Left cardiac atrium (tissue), 1 donor: Measurements from ENCODE around the gene MED27.

GRCh38 chr9:131553752-131554258 lies 8.5 kb downstream of the PRRT1B start:
- PRO-cap = no peak

DNA sequence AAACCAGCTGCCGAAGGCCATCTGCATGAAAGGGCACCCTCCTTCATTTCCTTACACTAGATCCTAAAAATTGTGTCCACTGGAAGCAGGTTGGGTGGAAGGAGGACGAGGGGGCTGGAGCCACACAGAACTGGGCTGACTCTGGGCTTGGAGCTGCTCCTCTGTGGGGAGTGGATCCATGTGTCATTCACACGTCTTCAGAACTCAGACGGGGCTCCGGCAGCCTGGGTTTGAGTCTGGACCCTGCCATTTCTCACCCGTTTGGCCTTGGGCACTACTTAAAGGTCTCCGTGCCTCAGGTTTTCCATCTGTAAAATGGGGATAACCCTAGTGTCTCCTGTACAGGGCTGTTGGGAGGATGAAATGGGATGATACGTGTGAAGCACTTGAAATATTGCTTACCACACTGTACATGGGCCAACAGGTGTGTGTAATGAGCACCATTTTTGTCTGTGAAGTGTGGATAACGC lies 74.1 kb downstream of the PRRT1B start:
- PRO-cap = no peak

- PRO-cap = no peak
Observed at GRCh38 chr9:131669860-131670952, 69.7 kb downstream of the RAPGEF1 start.

GRCh38 chr9:131695708-131696044 lies 44.2 kb downstream of the RAPGEF1 start:
- PRO-cap = no peak

DNA sequence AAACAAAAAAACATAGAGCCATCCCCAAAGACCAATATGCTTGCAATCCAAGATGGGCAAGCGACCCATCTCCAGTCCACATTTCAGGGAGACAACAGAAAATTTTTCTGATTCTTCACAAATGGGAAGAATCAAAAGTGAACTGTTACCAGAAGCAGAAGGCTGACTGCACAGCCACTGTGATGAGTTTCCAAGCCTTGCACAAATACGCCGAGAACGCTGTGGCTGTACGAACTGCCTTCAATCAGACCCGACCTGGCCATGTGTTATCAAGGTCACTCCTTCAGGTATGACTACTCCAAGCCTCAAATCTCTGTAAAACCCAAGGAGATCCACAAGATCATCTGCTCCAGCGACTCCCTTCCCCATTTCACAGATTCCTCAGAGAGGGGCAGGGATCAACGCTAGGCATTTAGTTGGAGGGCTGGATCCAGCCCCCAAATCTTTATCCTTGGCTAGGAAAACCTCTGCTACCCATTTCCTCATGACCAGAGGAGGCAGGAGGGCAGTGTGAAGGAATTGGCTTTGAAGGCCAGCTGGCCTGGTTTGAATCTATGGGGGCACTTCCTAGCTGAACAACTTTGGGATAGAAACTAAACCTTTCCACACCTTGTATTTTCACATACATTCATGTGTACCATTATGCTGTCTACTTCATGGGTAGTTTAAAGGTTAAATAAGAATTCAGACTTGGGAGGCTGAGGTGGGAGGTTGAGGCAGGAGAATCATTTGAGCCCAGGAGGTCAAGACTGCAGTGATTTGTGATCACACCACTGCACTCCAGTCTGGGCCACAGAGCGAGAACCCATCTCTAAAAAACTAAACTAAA lies 26.7 kb downstream of the RAPGEF1 start:
- PRO-cap = no peak

DNA sequence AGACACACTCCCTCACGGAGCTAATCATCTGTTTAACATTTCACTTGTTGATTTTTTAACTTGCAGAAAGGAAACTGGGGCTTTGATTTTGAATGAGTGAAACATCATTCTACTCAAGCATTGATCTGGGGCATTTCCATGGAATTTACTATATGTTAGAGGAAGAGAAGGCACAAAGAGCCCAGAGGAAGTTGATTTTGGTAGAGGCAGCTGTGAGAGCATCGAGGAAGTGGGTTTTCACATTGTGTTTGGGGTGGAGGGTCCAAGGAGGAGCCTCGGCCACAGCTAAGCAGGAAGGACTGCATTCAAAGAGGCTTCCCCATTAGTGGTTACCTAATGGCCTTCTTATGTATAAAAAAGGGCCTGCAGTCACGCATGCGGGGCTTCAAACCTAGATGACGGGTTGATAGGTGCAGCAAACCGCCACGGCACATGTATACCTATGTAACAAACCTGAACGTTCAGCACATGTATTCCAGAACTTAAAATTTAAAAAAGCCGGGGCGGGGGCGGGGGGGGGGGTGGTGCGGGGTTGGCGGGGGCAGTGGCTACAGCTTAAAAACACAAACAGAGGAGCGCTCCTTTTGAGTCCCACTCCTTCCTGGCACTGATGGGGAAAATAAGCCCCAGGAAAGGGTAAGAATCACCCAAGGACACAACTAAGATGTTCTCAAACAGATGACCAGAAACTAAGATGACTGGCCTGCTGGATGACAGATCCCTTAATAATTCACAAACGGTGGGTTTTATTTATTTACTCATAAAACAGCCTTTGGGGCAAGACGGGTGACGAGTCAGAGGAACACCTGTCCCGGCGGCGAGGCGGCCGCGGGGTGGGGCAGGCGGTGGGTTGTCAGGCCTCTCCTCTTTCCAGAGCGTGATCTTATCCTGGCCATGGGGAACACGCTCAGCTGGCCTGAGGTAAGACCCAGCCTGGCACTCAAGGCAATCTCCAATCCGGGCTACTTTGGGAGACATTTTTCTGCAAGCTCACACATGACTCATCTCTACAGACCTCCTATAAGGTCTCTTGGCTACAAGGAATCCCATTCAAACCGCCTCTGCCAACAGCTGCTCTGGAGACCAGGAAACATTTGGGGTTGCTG lies 6.7 kb downstream of the RAPGEF1 start:
- PRO-cap = no peak

DNA sequence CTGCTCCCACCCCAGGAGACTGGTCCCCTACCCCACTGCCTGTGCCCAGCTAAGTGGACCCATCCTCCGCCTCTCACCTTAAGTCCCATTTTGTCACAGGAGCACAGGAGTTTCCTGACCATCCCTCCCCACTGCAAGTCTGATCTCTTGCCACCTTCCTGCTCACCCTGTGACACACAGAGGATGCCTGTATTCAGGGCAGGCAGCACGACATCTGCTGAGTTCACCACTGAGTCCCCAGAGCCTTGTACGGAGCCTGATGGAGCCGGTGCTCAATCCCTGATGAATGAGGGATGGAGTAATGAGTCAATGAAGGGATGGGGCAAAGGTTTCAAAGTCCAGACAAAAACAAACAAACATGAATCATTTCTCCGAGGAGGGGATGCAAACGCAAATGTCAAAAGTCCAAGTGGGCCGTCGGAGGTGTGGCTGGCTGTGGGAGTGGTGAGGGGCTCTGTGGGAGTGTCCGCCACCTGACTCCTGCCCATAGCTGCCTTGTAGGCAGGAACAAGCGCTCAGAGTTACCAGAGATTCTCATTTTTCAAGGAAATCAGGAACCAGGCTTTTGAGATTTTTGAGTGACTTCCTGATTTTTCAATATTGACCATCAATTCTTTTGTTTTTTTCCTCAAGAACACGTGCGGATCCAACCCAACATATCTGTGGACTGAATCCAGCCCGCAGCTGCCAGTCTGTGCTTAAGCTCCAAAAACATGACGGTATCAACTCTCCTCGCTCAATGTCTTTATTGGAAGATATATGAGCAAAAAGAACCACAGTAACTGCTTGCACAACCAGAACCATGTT lies 4.4 kb downstream of the RAPGEF1 start:
- PRO-cap = no peak

DNA sequence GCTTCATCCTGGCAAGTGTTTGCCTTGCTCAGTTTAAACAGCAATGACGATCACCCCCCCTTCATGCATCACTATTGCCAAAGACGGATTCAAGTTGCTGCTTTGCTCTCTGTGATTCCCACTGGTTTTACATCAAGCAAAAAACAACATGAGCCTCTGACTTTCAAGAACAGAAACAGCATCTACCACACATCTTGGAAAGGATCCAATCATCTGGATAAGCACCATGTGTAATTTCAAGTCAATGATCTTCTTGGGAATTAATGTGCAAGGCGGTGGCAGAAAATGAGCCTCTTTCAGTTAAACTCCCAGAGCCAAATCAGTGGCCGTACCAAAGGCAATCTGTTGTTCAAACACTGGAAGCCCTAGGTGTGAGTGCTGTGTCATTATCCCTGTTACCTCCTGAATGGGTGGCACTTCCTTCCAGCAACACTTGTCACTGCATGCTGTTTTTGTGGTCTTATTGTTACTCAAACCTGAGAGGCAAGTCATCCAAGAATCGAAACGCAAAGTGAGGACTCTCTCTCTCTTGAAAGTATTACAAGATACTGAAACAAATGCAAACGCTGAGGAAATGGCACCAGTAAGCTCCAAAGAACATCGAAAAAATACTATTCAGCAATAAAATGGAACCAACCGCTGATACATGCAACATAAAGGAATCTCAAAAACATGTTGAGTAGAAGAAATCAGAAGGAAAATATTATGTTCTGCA lies 72.8 kb downstream of the MED27 start:
- PRO-cap = no peak

DNA sequence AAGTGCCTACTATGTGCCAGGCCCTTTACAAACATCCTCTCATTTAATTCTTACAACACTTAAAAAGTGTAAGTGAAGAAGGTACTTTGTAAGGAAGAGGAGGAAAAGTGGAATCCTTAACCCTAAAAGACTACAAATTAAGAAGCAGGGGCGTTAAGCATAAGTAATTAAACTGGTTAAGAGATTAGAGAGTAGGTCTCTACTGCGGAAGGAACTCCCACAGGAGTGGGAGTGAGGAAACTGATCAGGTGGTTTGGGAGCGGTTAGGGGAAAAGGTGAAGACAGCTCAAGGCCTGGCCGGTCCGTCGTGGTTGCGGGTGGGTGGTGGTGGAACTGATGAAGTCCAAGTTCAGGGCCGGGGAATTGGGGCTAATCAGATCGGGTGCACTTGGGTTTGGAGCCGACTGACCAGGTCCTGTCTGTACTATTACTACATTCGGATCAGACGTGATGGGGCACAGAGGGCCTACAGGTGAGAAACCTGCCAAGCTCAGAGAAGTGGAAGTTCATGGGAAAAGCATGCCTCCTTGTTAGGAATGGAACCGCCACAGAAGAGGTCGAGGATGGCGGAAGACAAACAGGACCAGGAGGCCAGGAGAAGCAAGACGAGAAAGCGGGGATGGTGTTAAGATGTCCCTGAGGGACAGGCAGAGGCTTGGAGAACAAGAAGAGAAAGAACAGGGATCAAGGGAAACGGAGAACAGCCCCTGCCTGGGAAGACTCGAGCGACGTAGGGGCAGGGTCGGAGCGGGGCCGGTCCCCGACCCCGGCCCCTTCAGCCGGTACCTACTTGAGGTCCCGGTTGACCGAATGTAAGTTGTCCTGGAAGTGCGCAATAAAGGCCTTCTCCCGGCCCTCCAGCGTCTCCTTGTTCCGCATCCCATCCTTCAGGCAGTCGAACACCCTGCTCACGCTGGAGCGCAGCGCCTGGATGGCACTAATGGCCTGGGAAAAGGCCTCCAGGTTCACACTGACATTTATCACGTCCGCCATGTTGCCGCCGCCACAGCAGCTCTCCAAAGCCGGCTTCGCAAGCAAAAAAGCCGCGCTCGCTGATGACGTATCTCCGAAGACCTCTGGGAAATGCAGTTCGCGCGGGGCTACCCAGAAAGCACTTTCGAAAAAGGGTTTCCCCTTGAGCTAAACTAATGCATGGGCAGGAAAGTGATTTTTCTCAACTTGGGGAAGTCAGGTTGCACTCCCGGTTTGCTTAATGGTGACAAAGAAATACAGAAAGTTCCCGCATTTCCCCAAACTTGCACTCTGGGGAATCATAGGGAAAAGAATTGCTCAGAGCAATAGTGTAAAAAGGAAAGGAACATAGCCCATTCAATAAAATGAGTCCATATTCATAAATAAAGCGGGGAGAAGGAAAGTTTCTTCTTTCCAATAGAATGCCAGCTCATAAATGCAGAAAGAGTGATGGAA lies at the start of gene MED27:
Gene MED27, minus strand, starts transcription at position 1,016 of the 1,428 bp plus-strand sequence.
- PRO-cap = unidirectional peak, minus-strand start at position 1,016 of the sequence

DNA sequence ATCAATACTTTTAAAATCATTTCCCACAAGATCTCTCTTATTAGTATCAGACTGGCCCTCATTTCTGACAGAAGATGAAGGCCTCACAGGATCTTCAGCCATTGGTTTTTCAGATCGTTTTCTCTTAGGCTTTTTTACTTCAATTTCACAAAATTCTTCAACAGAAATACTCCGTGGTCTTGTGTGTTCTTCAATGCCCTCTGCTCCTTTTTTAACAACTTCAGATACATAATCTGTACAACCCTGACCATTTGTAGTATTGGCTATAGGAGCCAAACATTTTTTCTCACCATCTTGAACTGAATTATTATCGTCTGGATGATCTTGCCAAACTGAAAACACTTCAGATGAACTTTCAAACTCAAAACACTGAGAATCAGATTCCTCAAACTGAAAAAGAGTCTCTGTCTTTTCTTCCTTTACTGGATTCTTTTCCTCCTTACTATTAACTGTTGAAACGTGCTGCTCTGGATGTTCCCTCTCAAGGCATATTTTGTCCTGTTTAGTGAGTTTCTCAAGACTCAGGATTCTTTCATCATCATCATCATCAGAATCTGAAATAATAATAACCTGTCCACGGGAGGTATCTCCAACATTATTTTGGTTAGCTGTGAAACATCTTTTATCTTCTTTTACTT lies 26.7 kb downstream of the SETX start:
- PRO-cap = no peak

DNA sequence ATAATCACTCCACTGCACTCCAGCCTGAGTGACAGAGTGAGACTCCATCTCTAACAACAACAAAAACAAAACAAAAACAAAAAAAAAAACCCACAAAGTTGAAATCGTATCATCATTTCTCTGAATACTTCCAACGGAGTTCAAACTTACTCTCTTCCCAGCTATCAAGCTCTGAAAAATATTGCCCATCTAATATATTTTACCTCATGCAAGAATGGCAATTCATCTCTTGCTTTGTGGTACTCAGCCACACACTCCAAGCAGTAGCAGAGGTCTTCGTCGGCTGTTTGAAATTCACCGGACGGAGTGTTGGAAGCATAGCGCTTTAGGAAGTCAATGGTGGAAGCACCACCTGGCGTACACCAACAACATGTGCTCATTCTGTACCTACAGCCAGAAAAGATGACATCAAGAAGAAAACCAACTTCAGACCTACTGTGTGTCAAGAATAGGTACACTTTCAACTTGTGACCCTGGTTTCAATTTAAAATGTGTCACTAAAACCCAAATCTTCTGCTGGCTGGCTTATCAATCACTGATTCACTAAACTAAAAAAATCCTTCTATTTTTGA lies 5.7 kb downstream of the SETX start:
- PRO-cap = no peak

DNA sequence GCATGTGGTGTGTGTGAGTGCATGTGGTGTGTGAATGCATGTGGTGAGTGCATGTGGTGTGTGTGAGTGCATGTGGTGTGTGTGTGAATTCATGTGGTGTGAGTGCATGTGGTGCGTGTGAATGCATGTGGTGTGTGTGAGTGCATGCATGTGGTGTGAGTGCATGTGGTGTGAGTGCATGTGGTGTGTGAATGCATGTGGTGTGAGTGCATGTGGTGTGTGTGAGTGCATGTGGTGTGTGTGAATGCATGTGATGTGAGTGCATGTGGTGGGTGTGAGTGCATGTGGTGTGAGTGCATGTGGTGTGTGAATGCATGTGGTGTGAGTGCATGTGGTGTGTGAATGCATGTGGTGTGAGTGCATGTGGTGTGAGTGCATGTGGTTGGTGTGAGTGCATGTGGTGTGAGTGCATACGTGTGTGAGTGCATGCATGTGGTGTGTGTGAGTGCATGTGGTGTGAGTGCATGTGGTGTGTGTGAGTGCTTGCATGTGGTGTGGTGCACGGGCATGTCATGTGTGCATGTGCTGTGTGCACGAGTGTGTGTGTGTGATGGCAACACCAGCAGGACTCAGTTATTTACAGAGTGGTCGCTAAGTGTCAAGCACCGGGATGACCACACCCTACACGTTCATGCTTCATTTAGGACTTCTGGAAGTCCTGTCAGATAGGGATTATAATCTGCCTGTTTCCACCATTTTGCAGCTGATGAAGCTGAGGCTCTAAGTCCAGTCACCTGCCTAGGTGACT lies 23.6 kb upstream of the SETX start:
- PRO-cap = no peak

DNA sequence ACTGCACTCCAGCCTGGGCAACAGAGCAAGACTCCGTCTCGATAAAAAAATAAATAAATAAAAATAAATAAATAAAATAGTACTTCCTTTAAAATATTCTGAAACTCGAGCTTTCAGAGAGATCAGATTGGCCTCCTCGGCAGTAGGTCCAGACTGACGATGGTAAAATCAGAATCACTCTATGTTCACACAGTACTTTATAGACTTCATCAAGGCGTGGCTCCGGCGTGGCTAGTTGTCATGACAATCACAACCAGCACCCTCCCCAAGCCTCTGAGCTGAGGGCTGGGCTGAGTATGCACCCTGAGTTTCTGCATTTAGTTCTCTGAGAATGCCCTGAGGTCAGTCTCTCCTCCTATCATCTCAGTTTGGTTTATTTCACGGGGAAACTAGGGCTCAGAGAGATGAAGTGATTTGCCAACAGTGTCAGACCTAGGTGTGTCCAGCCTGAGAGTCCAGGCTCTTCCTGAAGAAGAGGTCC lies 43.3 kb upstream of the BARHL1 start:
- PRO-cap = no peak

DNA sequence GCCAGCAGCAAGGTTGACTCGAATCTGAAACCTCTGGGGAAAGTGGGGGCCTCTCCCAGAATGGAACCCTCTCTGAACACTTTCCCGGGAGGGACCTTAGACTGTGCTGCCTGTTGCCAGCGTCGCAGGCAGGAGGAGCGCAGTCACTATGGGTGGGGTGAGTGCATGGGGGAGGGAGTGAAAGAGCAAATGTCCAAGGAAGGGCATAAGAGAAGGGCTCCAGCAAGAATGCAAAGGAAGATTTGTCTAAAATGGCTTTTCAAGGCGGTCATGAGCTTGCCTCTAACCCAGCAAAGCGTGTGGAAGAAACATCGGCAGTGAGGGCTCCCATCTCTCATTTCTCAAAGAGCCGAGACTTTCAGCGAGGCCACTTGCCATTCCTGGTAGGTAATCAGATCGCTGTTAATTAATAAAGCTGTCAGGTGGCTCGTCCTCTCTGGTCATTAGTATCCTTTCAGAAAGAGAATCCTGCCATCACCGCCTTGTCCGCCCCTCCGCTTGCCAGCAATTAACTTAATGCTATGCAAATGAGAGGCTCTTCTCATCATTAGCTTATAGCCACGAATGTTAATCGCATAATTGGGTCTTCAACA lies 99.2 kb downstream of the GTF3C4 start:
- PRO-cap = bidirectional peak, plus-strand start at position 188 of the sequence, minus-strand start at position 74 of the sequence

DNA sequence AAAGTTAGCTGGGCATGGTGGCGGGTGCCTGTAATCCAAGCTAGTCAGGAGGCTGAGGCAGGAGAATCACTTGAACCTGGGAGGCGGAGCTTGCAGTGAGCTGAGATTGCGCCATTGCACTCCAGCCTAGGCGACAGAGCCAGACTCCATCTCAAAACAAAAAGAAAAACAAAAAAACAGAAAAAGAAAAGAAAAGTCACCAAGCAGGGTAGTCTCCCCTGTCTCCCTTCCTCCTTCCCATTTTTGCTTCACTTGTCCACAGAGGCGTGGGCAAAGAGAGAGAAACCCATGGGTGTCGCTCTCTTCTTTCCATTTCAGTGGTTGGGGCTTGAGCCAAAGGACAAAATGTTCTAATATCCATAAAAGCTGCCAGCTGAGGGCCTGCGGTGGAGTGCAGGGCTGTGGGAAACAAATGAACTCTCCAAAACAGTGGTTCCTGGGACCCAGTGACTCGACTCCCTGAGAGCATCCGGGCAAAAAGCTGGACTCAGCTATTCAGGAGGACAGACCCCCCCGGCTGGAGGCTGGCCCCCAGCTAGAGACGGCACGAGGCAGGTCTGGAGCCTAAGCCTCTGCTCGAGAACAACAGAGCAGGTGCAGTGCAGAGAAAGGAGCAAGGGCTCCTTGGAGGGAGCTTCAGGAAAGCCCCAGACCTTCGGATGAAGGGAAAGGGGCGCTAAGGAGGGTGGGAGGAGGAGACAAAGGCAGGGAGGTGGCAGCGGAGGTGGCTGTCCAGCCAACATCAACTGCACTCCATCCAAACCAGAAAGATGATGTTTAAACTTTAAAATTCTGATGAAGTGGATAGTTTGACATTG lies 6.8 kb downstream of the AK8 start:
- PRO-cap = no peak

GRCh38 chr9:132895097-132895981 lies 16.6 kb downstream of the SPACA9 start:
- PRO-cap = no peak

DNA sequence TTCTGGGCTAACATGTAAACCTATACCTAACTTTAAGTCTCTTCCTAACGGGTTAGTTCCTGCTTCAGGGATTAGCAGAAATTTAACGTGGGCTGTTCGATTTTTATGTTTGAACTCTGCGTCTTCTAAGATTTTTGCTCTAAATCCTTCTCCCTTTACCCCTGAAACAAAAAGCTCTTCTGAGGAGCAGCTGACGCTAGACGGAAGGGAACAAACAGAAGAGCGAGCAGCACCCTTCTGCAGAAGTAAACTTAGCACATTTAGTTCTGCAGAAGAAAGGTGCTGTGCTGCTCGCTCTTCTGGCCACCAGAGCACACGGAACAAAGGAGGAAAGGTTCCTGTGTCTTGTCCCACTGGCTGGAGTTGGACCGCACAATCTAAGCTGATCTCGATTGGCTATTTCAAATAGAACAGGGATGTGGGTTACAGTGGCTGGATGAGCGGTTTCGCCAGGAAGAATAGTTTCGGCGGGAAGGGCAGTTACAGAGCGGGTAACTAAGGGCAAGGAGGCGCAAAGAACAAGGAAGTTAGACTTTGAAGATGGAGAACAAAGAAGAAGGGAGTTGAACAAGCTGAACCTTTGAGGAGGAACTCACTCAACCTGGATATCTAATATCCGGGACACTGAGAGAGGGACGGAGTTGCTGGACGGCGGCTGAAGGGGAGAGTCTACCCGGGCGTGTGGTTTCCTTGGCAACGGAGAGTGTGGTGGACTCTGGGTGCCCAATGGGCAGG lies 7.0 kb downstream of the GTF3C5 start:
- PRO-cap = no peak

DNA sequence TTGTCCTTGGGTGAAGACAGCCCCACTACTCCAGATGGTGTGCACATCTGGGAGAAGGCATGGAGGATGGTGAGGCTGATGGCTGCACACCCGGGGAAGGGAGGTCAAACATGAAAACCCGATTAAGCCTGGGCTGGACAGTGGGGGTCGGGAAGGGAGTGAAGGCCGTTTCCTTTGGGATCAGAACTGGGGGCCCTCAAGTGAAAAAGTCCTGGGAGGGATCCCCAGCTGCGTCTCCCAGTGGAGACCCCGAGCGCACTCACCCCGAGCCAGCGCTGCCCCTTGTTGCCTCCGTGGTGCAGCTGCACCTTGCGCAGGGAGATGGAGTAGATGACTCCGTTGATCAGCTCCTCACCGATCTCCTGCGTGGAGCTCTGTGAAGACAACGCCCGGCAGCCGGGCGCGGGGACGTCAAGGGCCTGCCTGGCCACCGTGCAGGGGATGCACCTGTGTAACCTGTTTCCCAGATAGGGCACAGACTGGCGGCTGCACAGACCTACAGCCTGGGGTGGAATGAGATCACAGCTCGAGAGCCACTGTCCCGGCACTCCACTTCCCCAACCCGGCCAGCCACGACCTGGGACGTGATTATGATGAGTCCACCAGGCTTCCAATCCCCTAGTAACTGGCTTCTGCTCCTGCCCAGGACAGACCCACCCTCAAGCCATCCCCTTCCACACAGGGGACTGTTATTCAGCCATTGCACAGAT lies 9.1 kb downstream of the RALGDS start:
- PRO-cap = no peak

DNA sequence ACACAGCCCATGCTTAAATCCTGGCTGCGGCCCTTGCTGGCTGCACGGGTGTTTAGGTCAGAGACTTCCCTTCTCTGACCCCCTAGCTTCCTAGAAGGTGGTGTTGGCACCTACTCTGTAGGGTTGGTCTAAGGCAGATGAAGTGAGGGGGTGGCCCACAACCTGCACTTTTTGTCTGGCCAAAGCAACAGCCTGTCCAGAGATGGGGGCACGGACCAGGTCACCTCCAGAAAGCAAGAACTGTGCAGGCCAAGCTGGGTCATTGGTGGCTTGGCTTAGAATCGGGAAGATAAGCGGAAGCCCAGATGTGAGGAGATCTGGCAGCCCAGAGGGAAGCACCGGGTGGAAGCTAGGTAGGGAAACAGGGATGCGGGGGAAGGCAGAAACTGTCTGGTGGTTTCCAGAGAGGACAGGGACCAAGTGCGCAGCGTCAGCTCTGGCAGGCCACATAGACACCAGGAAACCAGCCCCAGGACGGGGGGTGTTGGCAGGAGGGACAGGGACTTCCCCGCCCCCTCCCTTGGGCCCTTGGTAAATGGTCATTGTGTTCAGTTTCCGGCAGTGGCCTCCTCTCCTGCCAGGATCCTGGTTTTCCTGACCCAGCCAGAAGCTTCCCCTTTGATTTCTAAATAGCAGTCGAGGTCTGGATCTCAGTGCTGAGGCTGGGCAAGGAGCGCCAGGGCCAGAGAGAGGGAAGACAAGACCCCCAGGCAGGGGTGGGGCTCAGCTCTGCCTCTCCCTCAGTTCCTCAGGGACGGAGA lies 2.1 kb downstream of the RALGDS start:
- PRO-cap = bidirectional peak, plus-strand start at position 635 of the sequence, minus-strand start at position 424 of the sequence

DNA sequence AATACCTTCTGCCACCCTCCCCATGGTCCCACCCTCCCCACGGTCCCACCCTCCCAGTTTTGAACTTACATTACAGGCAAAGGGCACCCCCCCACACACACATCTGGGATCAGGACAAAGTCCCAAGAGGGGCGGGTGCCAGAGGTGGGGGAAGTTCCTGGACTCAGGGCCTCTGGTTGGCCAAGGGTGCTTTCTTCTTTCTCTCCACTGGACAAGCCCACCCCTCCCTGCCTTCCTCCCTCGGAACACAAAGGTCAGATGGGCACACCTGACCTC lies 19.1 kb upstream of the RALGDS start:
- PRO-cap = no peak